LUHMES (cell line): ENCODE measurements around the genes PGA4, PGA5 and PPP1R32.

- PRO-cap = no peak
These were observed 52.1 kb downstream of the CD6 start for GRCh38 chr11:61023560-61024018.

- PRO-cap = no peak
These were observed 9.4 kb downstream of the CD5 start for GRCh38 chr11:61111640-61112093.

GRCh38 chr11:61119140-61119421, 16.8 kb downstream of the CD5 start:
- PRO-cap = unidirectional peak, plus-strand start at chr11:61119258

DNA sequence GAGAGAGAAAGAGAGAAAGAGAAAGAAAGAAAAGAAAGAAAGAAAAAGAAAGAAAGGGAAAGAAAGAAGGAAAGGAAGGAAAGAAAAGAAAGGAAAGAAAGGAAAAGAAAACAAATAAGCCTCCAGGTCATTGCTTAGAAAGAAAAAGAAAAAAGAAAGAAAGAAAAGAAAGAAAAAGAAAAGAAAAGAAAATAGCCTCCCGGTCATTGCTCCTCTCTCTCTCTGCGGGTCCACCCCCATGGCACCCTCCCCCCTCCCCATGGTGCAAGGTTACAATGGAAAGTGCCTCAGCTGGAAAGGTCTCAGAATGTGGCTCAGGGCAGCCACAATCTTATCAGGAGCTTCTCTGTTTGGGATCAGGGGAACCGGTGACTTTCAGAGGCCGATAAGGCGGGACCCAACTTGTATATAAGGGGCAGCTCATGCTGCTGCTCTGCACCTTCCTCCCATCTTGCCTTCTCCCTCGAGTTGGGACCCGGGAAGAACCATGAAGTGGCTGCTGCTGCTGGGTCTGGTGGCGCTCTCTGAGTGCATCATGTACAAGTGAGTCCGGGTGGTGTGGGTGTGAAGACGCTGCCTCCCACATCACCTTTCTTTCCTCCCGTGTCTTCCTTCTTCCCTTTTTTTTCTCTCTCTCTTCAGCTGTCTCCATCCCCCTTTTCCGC, at the start of gene PGA4:
Gene PGA4 (plus strand): TSS at position 434 of the 665 bp plus-strand sequence.
- PRO-cap = no peak

- PRO-cap = no peak
These were observed at the start of gene PGA5 for GRCh38 chr11:61240771-61241230. Gene PGA5 (plus strand): TSS chr11:61241175.

GRCh38 chr11:61267418-61267920, 26.5 kb downstream of the PGA5 start:
- PRO-cap = no peak

GRCh38 chr11:61331403-61331875, 1.5 kb downstream of the DDB1 start:
- PRO-cap = no peak

DNA sequence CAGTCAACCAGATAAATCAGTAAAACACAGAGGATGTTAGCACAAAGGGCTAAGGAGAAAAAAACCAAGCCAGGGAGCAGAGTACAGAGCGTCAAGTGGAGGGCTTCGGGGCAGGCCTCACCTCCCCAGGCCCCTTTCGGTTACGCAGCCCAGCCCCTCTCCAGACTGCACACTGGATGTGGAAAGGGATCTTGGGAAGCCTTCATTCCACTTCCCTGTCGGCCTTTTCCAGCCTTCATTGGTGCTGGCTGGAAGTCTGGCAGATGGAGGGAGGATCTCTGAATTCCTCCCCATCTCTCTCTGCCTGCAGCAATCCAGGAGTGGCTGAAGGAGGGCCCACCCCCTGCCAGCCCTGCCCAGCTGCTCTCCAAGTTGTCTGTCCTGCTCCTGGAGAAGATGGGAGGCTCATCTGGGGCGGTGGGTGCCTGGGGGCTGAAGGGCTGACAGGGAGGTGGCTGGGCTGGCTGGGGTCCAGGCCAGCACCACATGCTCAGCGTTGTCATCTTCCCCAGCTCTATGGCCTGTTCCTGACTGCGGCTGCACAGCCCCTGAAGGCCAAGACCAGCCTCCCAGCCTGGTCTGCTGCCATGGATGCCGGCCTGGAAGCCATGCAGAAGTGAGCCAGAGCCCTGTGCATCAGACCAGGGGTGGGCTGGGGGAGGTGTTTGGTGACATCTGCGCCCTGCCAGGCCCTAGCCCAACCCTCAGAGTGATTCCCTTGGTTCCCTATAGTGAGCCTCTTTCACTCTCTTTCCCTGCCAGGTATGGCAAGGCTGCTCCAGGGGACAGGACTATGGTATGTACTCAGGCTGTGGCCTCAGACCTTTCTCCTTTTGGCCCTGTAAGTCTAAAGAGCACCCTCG, 12.2 kb downstream of the TKFC start:
- PRO-cap = bidirectional peak, plus-strand start at position 382 of the sequence, minus-strand start at position 281 of the sequence

GRCh38 chr11:61428935-61429631, 692 bp downstream of the CPSF7 start:
- PRO-cap = unidirectional peak, plus-strand start at chr11:61429517

- PRO-cap = no peak
These were observed 18.1 kb downstream of the SDHAF2 start for GRCh38 chr11:61447969-61448444.

DNA sequence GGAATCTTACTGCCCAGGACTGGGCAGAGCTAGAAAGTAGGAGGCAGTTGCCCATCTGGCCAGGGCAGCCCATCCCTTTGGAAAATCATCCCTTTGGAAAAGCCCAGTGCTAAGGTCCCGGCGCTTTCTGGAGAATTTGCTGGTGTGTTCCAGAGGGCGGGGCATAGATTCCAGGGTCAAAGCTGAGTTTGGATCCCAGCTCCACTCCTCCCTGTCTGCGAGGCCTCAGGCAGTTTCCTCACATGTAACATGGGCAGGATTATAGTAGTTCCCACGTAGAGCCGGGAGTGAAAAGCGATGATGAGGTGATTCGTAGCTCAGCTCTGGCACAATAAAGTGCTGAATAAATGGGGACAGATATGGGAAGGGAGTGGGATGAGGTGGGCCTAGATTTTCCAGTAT, 3.8 kb upstream of the PPP1R32 start:
- PRO-cap = no peak

- PRO-cap = no peak
These were observed at the start of gene PPP1R32 for GRCh38 chr11:61480761-61481655. Gene PPP1R32 (plus strand): TSS chr11:61481120.

DNA sequence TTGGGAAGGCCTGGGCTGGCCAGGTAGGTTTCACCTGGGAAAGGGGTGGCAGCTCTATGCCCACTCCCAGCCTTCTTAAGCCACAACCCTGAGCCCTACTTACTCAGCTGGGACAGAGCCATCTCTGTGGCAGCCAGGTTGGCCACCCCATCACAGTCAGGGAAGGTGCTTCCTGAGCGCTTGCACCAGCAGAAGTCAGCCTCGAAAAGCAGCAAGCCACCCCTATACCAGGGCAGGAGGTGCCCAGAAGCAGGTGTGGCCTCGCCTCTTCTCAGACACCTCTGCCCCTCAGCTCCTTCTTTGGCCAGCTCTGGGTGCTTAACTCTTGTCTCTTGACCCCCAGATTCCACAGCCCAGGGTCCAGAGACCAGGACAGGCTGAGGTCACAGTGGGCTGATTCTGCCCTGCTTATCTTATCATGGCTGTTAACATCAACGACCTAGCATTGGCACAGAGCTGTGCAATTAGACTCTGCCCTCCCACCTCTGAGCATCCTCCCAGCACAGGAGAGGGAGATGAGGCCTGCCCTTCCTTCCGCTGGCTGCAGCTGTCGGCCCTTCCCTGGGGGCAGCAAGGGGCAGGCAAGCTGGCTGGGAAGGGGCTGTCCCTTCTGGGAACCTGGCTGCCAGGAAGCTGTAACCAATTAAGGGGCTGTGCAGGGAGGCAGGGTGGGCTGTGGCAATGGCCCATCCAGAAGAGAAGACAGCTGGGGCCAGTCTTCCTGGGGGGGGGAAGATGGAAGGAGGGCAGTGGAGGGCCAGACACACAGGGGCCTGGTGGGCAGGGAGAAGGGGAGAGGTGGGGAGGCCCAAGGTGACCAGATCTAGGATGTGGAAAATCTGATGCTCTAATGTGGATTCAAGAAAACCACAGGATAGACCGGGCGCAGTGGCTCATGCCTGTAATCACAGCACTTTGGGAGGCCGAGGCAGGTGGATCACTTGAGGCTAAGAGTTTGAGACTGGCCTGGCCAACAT, 22.5 kb downstream of the LRRC10B start:
- PRO-cap = bidirectional peak, plus-strand start at position 714 of the sequence, minus-strand start at position 474 of the sequence

DNA sequence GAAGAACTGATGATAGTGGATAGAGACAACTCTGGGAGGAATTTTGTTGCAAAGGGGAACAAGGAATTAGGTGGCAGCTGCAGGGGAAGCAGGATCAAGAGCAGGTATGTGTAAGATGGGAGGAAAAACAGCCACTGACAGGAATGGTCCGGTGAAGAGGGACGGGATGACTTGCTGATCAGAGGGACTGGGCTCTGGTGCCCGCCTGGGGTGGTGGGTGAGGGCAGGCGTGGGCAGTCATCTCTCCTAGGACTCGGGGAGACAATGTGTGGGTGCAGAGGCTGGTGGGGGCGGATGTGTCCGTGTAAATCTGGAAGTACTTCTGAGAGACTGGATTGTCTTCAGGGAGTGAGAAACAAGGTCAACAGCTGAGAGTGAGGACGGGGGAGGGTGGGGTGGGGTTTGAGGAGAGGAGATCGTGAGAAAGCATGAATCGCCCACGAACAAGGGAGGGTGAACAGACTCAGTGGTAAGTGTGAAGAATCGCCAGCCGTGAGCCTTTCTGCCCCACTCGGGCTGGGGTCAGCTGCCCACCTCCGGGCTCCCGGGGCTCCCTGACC, 13.6 kb upstream of the SYT7 start:
- PRO-cap = no peak

DNA sequence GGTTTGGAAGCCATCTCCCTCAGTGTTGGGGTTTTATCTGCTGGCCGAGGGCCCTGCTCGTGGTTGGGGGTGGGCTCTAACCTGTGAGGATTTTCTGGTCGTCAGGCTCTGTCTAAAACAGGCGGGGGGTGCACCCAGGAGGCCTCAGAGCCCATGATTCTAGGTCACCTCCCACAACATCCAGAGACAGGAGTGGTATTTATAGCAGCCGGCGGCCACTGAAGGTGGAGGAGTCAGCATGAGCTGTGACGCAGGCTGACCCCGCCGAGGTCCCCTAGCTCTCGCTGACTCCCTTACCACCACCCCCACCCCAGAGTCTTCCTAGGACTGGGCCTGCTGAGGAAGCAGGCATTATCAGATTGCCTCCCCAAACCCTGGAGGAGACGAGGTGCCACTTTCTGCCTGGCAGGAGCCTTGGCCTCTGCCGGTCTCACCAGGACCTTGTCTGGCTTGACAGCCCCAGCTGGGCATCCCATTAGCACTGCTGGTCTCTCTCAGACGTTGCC, 26.3 kb downstream of the DAGLA start:
- PRO-cap = no peak

DNA sequence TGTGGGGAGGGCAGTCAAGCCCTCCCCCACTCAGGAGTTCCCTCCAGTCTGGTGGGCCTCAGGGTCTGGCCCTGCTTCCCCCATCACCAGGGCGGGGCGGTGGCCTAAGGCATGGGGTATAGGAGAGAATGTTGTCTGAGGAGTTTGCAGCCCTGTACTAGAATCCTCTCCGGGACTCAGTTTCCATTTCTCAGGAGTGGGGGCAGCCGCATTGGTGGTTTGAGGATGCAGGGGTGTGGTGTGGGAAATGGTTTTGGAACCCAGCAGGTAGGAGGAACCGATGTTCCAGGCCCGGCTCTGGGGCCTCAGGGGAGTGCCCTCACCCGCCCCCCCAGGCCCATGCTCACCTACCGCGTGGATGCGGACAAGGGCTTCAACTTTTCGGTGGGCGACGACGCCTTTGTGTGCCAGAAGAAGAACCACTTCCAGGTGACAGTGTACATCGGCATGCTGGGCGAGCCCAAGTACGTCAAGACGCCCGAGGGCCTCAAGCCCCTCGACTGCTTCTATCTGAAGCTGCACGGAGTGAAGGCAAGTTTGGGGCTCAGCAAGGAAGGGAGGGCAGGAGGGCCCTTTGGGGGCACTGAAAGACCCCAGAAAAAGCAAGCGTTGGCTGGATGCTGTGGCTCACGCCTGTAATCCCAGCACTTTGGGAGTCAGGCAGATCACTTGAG, 18.6 kb downstream of the TMEM258 start:
- PRO-cap = no peak

DNA sequence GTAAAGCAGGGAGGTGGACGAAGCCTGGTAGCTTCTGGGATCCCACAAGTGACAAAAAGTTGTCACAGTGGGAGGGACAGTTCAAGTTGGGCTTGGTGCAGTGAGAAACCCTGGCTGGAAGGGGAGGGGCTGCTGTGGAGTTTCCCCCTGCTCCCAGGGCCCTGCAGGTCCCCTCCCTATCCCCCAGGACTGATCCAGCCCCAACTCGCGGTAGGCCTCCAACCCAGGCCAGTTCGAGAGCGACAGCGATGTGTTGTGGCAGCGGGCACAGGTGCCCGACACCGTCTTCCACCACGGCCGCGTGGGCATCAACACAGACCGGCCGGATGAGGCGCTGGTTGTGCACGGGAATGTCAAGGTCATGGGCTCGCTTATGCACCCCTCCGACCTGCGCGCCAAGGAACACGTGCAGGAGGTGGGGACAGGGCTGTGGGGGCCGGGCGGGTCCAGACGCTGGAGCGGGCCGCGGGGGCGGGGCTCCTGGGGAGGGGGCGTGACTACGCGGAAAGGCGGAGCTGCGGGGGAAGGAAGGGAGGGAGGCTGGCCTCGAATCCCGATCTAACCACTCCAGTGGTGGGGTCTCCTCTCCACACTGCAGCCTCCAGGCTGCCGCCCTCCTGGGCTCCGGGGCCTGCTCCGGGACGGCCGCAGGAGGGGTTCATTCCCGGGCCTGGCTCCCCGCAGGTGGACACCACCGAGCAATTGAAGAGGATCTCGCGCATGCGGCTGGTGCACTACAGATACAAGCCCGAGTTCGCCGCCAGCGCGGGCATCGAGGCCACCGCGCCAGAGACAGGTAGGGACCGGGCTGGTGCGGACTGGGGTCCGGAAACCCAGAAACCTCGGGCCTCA, 15.1 kb downstream of the TMEM258 start:
- PRO-cap = unidirectional peak, minus-strand start at position 409 of the sequence

- PRO-cap = no peak
These were observed 684 bp downstream of the FEN1 start for GRCh38 chr11:61793206-61793984.

DNA sequence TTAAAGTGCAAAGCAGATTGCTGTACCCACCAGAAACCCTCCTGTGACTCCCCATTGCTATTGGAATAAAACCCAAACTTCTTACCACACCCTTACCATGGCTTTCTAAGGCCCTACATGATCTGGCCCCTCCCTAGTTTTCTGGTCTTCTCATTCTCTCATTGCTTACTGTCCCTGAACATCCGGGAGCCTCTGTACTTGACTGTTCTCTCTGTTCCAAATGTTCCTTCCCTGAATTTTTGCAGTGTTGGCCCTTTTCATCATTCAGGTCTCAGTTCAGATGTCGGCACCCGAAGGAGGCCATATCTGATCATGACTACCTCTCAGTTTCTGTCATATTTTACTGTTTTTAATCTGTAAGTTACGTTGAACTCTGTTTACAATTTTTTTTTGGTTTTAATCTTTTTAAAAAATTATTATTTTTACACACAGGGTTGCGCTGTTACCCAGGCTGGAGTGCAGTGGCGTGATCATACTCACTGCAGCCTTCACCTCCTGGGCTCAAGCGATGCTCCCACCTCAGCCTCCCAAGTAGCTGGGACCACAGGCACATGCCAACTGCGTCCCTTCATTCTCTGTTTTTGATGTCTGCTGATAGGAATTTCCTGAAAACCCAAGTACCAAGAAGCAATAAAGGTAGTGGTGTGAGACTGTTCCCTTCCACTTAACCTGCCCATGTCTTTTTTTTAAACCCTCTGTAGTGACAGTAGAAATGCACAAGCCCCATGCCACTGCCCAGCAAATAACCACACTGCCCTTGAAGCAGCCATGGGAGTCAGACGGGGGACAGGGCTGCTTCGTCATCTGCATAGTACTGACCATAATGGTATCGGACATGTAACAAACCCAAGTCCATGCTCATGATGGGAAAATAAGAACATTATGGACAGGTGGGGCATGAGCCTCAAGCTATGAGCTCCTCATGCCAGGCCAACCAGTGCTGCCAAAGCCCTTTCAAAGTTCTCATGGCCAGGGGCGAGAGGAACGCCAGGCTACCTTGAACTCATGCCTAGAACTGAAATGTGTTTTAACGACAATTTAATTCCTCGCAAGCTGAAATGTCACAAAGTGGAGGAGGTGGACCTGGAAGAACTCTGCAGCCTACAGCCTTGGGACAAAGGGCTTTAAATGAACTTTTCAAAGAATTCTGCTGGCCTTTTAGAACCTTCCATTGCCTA, 7.5 kb downstream of the FADS1 start:
- PRO-cap = no peak

DNA sequence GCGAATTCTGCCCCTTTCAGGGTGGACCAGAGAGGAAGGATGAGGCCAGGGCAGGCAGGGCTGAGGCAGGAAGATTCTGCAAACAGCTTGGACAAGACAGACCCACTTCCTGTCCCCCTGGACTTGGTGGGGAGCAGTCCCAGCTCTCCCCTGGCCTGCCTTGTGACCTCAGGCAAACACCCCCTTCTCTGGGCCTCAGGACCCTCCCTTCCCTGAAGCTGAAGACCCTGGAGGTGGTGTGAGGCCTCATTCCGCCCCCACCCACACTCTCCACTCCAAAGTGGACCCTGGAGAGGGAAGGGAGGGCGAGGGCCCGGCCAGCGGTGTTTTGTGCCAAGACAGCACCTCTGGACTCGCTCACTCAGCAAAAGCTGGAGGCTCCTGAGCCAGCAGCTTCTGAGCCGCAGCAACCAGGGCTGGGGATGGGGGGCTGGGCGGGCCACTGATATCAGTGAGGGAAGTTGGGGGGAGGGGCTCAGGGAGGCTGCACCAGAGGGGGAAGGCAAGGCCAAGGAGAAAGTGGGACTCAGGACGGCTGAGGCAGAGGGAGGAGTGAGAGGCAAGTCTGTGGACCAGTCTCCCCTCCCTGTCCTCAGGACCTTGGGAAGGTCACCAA, 8.5 kb downstream of the RAB3IL1 start:
- PRO-cap = no peak